Tongue (tissue), 2 donors: ENCODE data around the genes ARL14 and BCHE.

DNA sequence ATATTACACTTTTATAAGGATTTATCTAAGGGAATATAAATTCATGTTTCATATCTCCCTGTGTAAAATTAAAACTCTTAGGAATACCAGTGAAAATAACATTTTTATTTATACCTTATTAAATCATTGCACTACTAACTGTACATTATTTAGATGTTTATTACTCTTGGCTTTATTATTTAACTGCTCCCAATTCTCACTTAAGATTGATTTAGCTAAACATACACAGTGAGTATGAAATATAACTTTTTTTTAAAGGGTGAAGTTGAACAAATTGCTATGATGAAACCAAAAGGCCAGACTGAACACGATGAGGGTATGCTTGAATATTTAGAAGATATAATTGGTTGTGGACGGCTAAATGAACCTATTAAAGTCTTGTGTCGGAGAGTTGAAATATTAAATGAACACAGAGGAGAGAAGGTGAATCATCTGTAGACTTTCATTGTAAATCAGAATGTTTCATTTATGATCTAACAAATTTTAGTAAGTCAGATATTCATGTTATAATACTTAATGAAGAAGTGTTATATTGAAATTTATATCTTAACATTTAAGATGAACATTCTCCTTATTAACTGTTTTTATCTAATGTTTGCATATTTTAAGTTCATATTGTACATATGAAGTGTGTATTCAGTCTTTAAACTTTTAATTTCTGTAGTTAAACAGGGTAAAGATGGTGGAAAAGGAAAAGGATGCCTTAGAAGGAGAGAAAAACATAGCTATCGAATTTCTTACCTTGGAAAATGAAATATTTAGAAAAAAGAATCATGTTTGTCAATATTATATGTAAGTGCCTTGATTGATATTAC lies 12.4 kb downstream of the SMC4 start:
- RAMPAGE, long total RNA: no peak

DNA sequence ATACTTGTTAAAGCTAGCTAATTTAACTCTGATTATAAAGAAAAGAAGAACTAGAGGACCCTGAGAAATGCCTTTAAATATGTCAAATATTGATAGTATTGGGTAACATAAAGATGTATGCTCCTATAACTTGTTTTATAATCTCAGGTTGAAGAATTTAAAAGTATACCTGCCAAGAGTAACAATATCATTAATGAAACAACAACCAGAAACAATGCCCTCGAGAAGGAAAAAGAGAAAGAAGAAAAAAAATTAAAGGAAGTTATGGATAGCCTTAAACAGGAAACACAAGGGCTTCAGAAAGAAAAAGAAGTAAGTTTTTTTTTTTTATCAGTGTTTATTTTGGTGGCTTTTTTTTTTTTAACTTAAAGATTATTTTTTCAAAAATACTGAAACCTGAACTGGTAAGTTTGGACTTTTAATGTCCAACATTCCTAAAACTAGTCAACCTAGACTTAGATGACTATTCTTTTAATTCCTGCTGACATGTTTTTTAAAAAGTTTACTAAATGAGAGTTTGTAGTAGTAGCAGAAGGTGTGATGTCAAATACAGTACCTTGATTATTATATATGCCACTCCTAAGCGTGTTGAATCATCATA lies 16.8 kb downstream of the SMC4 start:
- RAMPAGE, long total RNA: no peak

- RAMPAGE, long total RNA: no peak
Measured at GRCh38 chr3:160423214-160423926, 23.9 kb downstream of the SMC4 start.

- RAMPAGE, long total RNA: no peak
Measured at GRCh38 chr3:160425711-160426315, 23.8 kb downstream of the TRIM59 start.

DNA sequence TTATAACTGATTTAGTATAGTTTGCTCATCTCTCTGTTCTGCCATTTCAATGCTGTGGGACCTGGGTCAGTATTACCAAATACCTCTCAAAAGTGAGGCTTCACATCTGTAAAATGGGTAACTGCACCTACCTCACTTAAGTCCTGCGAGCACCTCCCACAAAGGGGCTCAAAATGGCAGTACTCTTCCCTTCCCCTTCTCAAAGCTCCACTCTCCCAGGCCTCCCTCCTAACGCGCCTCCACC lies 499 bp downstream of the TRIM59 start:
- RAMPAGE, long total RNA: no peak

GRCh38 chr3:160509400-160510232 lies 55.8 kb downstream of the KPNA4 start:
- RAMPAGE, long total RNA: no peak

DNA sequence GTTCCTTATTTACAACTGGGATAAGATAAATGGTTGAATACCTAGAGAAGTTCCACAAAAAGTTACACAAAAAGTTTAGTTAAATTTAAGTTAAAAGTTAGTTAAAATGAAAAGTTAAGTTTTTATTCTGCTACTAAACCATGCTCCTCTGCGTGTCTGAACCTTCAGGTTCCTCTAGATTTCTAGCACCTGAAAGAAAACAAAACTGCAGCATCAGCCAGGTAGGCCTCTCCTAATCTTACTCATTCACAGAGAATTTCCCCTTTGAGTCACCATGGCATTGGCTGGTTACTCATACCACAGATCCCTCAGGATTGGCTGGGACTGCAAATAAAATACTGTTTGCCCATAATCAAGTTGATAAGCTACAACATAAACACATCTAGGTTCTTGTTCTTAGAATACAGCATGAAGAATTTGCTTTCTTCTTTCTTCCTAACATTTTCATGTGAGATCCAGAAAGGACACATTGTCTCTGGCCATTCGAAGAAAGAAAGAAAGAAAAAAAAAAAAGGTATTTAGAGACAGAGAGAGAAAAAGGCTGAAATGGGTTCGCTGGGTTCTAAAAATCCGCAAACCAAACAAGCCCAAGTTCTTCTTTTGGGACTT lies at the start of gene ARL14:
Gene ARL14 (plus strand): TSS at position 360 of the 609 bp plus-strand sequence.
- RAMPAGE, long total RNA: no peak

DNA sequence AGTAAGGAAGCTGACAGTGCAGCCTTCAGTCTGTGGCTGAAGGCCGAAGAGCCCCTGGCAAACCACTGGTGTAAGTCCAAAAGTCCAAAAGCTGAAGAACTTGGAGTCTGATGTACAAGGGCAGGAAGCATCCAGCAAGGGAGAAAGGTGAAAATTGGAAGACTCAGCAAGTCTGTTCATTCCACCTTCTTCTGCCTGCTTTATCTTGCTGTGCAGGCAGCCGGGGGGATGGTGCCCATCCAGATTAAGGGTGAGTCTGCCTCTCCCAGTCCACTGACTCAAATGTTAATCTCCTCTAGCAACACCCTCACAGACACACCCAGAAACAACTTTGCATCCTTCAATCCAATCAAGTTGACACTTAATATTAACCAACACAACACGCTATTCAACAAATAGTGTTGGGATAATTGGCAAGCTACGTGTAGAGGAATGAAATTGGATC lies 61.3 kb downstream of the NMD3 start:
- RAMPAGE, long total RNA: no peak

DNA sequence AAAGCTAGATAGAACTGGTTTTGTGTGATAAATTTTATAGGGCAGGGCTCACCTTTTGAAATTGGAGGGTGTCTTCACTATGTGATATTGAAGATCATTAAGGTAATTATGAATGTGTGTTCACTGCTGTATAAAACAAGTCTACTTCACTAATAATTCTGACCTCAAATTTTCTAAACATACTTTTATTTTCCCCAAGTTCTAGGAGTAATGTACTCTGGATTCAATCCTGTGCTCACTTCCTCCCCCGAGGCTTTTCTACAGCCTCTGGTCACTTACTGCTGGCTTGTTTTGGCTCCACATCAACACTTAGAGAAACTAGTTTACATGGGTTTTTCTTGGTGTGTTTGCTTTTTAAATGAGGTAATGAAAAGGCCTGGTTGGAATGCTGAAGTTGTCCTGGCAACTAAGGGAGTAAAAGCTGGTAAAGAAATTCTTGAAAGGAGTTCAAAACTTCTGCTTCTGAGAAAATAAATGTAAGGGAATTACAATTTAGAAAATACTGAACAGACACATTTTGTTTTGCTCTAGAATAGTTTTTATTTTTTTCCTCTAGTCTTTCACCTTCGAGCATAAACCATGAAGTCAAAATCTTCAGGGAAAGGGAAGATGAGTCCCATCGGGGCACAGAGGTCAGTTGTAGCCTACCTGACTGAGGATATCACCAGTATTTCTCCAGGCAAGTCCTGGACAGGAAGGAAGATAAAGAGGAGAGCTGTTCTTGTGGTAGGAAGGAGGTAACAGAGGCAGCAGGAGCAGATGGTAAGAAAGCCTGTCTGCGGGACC lies 44.6 kb upstream of the SPTSSB start:
- RAMPAGE, long total RNA: no peak

DNA sequence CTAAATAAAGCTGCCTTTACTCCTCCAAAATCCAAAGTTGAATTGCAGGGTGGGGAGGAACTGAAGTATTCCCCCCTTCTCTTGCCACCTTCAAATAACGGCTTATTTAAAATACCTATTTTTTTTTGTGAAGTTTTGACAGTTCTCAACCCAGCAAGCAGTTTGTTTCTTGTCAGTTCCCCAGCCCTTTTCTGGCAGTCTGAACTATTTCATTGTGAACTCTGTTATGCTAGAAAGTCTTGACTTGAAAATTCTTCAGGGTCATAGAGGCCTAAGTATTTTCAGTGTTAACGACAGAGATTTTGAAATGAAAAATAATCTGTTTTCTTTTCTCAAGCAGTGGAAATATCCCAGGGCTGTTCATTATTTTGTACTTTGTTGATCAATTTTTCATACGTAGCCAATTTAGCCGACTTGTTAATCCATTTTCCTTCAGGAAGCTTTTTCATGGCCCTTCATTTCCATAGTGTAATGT lies 443.7 kb downstream of the OTOL1 start:
- RAMPAGE, long total RNA: no peak

DNA sequence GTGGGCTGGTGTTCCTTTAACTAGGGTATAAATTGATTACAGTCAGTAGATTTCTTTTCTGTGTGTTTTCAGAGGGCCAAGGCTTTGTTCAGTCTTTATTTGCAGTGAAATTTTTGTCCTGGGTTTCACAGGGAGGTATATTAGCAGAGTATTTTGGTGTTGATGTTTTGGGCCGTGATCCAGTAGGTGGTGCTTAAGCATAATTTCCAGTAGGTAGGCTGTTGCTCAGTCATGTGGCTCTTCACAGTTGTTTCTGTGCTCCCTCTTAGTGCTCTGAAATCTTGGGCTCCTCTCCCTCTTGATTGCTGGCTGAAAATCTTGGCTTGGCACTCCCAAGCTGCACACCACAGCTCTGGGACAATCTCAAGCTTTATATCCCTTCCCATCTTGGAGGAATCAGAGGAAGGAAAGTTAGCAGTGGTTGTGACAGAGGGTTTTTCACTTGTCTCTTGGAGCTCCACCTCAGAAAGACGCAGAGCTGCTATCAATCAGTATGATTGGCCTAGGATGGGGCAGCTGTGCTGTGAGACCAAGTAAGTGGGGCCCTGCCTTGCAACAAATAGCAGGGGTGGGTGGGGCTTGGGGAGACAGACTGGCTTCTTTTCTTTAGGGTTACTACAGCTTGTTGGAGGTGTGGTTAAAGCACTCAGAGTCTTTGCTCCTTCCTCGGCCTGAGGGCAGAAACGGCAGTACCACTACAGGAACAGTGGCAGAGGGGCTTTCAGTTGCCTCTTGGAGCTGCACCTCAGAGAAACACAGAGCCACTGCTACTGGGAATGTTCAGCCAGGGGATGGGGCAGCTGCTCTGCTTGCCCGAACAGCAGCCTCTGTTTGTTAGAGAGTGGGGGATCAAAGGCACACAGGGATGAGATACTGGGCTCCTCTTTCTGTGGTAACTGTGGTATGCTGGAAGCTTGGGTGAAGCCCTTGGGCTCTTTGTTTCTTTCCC lies 627.0 kb downstream of the SI start:
- RAMPAGE, long total RNA: no peak

- RAMPAGE, long total RNA: no peak
Measured at GRCh38 chr3:165196521-165197132, 443 bp upstream of the SLITRK3 start.

- RAMPAGE, long total RNA: no peak
Measured at GRCh38 chr3:165783275-165783952, 53.8 kb downstream of the BCHE start.

- RAMPAGE, long total RNA: no peak
Measured at GRCh38 chr3:165785782-165786529, 51.3 kb downstream of the BCHE start.

DNA sequence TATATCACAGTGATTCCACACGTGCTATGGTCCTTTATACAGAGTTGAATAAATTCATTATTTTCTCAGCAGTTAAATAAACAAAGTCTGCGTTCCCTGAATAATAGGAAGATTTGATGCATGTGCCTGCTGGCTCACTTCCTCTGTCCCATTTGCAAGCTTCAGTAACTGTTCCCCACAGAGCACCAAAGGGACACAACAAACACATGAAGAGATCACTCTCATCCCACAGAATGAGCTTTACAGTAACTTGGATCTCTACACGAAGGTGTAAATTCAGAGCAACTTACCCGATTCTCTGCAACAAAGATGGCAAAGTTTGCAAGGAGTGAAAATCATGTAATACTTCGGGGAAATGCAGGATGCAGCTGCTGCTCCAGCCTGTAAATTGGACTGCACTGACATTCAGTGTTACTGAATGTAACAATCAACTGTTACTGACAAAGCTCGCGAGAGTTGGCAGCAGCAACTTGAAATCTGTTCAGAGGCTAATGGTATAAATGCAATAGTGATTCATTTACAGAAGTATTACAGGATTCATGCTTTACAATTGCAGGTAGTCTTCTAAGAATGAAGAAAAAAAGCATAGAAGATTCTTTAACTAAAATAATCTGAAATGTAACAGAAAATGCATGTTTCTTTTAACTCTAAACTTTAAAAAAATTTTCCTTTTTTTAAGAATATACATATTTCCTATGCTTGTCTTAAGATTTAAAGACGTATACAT lies at the start of gene BCHE:
Gene BCHE (minus strand): TSS at position 400 of the 727 bp plus-strand sequence.
- RAMPAGE, long total RNA: no peak

GRCh38 chr3:167750163-167750639 lies 14.7 kb downstream of the SERPINI1 start:
- RAMPAGE, long total RNA: no peak

DNA sequence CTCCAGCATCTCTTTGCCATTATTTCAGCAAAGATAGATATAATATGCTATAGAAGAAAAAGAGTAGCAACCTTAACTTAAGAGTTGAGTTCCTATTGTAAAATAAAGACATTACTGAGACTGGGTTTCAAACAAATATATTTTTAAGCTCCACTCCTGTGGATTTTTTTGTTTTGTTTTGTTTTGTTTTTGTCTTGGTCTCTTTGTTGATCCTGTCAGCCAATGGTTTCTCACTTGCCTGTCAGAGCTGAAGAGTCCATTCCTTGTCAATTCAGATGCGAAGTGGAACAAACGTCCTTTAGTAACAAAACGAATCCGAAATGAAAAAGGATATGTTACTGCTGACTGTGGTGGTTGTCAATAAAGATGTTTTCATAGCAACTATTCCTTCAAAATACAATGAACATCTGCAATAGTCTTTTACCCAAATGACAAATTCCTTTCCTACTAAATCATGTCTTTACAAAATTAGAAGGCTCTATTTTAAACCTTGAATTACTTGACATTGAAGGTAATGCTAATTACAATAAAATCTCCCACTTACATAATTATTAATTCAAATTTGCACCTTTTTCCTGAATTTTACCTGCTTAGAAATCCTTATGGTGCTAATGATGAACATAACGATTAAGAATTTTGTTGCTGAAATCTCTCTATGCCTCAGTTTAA lies 134.6 kb downstream of the SERPINI1 start:
- RAMPAGE, long total RNA: no peak

DNA sequence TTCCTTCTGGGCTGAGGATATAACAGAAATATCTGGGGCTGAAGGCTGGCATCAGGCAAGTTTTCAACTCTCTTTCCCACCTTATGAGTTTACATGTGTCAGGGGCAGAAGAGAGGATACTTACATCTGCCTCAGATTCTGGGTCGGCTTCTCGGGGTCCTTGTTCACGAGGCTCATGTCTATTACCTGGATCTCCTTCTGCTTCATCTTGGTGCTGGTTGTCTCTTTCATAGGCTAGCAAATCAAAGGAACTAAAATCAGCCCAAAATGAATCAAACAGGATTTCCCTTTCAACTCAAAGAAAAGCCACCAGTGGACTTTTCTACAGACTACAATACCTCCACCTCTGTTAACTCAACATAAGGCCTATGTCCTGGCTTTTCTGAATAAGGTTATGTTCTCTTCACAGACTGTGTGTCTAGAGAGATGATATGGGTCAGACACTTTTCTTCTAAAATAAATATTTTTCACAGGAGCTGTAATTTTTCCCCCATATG lies 68.1 kb downstream of the GOLIM4 start:
- RAMPAGE, long total RNA: no peak

GRCh38 chr3:168248645-168249138 lies 153.0 kb upstream of the GOLIM4 start:
- RAMPAGE, long total RNA: no peak

DNA sequence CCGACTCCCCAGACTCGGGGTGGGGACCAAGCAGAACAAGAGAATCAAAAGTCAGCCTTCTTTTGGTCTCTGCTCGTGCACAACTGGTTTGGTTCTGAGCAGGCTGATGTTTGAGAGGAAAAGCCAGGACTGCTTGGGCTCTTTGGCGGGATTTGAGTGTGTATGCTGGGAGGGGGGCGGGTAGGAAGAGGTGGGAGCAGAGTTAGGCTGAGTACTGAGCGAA lies 153.4 kb upstream of the GOLIM4 start:
- RAMPAGE, long total RNA: no peak